Measurements from ENCODE around the genes TLCD5 and TECTA.

DNA sequence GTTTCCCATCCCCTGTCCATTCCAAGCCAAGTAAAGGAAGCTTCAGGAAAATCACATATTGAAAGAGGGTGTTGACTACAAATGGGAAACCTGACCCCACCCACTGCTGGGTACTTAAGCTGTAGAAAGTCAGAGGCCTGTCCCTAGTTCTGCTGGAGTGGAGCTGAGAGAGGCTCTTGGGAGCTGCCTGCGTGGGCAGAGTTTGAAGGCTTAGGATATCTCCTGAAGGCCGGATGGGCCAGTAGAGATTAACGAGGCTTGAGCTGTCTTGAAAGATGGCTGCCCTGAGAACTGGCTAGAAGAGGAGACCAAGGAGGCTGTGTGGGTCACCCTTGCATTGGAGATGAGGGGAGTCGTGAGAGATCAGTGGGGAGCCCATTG is 176.2 kb upstream of the NECTIN1 start:
- RRBS: no CpG with 5 or more reads among the region's 4 CpGs

GRCh38 chr11:119906885-119907820 is 178.2 kb upstream of the NECTIN1 start:
- RRBS: no CpG with 5 or more reads among the region's 13 CpGs

DNA sequence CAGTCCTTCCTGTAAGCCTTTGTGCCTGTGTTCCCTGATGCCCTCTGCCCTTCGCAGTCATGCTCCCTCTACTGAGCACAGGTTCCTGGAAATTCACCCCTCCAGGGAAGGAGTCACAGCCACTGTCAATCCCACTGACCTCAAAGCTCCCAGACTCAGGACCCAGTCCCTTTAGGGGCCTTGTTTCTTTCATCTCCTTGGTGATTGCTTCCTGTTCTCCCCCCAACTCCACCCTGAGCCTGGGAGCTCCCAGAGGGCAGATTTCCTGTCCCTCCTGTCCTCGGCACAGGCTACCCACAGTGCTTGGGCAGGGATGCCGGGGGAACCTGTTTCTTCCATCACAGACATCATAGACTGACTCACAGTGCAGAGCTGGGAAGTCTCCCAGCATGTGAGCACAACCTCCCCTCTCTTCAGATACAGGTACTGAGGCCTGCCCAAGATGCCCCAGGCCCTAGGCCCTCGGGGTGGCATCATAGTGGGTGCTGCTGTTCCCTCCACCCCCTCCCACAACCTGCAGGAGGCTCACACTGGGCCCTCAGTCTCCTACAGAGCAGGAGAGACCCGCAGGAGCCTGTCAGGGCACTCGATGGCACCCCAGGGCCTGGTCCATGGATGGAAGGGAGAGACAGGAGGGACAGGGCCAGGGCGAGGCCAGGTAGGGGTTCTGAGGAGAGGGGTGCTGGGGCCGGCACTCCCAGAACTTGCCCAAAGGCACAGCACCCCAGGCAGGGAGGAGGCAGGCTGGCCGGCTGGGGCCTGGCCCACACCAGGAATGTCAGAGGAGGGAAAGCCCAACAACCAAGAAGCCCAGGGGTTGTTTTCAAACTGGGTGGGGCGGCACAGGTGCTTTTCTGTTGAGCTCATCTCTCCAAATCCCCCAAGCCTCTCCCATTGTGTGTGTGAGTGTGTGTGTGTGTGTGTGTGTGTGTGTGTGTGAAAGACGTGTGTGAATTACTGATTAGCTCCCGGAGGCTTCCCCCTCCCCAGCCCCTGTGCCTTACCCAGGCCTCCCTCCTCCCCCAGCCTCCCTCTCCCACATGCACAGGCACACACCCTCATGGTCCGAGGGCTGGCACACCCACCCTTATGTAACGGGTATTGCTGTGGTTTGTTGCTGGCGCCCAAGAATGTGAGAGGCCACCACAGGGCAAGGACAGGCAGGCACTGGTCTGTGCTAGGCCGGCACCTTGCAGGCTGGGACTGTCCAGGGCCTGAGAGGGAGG is 16.3 kb downstream of the TRIM29 start:
- RRBS: 42% methylated on average over 2 of the region's 16 CpGs

DNA sequence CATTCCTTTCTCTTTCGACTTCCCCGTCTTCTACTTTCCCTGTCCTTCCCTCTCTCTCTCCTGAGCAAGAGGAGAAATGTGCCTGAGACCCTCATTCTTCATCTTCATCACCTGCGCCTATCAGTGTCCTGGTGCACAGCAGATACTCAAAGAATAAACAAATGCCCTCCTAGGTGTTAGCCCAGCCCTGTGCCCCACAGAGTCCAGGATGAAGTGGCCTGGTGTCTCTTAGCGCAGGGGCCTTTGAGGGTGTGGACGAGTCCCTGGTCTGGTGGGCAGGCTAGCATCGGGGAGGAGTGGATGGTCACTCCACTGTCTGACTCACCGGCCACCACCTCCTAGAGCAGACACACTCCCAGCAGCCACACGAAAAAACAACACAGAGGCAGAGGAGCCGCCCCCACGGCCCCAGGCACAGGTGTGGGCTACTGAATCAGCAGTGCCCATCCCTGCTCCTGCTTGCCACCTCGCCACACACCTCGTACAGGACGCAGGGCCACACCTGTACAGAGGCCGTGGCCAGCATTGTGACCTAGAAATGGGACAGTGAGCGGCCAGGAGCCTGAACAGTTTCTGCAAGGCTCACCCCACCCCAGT is 14.1 kb downstream of the TRIM29 start:
- RRBS: no CpG with 5 or more reads among the region's 15 CpGs

DNA sequence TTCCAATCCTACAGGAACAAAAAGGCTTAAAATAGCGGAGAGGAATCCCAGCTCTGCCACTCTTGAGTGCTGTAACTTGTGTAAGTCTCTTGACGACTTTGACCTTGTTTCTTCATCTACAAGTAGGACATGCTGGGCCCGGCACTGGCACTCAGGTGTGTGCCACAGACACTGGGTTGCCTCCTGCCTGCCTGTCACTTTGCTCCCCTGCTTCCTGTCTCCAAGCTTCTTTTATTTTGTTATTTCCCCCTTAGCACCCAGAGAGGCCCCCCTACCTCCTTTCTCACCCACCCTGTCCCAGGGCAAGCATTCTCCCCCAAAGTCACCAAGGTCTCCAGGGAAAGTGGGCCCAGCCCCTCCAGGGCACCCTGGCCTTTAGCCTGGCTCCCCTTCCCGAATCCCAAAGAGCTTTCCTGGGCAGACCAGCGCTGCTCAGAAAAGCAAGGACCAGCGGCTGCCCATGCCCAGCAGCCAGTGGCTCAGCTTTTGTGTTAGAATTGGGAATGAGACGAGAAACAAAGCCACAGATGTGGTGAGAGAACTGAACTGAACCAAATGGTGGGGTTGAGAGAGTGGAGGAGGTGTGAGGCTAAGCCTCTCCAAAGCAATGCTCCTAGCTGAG is 4.5 kb downstream of the TRIM29 start:
- RRBS: no CpG with 5 or more reads among the region's 7 CpGs

DNA sequence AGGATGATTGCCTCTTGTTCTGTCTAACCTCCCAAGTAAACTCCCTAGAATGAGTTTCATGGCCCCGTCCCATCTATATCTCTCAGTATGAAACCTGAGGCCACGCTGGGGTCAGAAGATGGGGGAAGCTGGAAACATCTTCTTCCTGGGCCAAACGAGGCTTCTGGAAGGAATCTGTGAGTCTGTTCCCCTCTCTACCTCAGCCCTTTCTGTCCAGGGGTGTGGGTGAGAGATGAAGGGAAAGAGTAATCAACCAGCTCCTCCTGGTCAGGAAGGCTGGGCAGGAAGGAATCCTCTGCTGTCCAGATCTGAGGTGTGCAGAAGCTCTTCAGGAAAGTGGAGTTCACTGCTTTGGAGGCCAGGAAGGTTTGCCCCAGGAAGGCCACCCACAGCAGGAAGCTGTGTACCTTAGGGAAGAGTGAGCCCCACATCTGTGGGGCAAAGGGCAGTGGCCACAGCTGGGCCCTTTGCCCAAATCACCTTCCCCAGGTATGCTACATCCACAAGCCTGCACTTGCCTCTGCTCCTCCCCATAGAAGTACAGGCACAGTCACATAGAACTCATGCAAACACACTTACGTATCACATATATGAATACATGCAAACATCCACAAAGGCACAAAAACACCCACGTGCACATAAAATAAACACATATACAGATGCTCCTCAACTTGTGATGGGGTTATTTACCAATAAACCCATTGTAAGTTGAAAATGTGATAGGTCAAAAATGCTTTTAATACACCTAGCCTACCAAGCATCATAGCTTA is 2.2 kb downstream of the TRIM29 start:
- RRBS: no CpG with 5 or more reads among the region's 5 CpGs

- RRBS: no CpG with 5 or more reads among the region's 37 CpGs
Observed at GRCh38 chr11:120137125-120137749, 676 bp downstream of the TRIM29 start.

GRCh38 chr11:120230818-120231168 is 9.1 kb upstream of the POU2F3 start:
- RRBS: no CpG with 5 or more reads among the region's 1 CpG

GRCh38 chr11:120271505-120272042 is 31.6 kb downstream of the POU2F3 start:
- RRBS: no CpG with 5 or more reads among the region's 9 CpGs

- RRBS: no CpG with 5 or more reads among the region's 7 CpGs
Observed at GRCh38 chr11:120289403-120289730, 35.7 kb upstream of the TLCD5 start.

DNA sequence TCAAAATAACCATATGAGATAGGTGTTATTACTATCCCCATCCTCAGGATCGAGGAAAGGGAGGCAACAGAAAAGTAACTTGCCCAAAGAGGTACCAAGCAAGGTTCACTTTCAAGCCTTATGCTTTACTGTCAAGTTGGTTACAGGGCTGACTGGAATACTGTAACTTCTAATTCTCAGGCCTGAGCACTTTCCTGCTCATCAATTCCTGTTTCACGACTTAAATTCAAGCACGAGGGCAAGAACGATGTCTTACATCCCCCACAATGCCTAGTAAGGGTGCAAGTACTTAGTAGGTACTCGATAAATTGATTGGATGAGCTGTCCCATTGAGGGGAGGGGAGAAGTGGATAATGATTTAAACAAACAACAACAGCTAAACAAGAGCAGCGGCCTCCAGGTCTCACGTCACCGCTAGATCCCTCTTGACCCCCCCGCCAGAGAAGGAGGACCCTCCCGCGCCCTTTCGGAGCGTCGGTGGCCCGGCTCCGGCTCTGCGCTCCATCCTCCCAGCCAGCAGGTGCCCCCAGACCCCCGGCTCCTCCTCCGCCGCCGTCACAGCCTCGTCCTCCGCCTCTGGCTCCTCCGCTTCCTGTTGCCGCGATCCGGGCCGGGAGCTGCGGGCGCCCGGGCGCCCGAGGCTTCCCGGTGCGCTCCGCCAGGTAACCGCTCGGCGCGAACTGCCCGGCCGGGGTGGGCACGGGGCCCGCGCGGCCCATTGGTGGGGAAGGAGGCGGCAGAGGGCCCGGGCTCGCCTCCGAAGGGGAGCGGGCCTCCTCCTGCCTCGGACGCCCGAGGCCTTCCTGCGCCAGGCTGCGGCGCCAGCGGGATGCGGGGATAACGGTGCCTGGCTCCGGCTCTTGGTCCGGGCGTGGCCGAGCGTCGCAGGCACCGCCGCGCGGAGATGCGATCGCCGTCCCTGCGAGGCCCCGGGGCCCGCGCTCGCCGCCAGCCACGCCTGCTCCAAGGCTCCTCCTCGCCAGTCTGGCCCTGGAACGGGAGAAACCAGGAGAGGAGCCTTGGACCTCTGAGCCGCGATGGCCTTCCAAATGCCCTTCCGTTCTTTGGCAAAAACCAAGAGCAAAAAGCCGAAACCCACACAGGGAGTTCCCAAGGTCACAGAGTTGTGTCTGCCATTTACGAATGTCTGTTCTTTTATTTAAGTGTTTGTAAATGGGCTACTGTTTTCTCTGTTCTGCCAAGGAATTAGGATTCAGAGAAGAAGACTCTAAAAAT is at the start of gene TLCD5:
Gene TLCD5 (plus strand): TSS at position 593 of the 1,236 bp plus-strand sequence.
- RRBS: 2% methylated on average over 40 of the region's 87 CpGs

GRCh38 chr11:120337894-120338327 is 1.7 kb downstream of the ARHGEF12 start:
- RRBS: no CpG with 5 or more reads among the region's 8 CpGs

GRCh38 chr11:120357603-120358533 is 21.7 kb downstream of the ARHGEF12 start:
- RRBS: no CpG with 5 or more reads among the region's 10 CpGs

DNA sequence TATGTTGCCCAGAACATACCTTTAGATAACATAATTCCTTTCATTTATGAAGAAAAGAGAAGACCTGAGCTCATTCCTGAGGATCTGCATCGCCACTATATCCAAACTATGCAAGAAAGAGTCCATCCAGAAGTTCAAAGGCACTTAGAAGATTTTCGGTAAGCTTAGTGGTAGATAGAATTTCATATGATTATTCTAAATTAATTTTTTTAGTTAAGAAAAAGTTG is 65.3 kb upstream of the GRIK4 start:
- RRBS: no CpG with 5 or more reads among the region's 2 CpGs

DNA sequence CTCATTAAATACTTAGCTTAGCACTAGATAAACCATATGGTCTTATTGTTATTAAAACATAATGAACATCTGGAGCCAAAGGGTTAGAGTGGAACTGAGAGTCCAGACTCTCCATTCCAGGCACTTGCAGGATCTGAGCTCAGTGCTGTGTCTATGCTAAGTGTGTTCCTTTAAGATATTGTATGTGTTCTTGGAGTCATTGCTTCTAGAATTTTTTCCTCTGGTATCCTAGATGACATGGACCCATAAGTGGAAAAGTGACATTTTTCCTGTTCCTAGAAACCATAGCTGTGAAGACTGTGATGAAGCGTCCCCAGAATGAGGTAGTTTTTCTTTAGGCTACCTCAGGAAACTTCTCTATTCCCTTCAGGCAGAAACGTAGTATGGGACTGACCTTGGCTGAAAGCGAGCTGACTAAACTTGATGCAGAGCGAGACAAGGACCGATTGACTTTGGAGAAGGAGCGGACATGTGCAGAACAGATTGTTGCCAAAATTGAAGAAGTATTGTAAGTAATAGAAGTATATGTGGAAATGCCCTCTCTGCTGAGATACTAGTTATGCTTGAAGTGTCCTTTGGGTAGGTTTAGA is 64.9 kb upstream of the GRIK4 start:
- RRBS: no CpG with 5 or more reads among the region's 6 CpGs

DNA sequence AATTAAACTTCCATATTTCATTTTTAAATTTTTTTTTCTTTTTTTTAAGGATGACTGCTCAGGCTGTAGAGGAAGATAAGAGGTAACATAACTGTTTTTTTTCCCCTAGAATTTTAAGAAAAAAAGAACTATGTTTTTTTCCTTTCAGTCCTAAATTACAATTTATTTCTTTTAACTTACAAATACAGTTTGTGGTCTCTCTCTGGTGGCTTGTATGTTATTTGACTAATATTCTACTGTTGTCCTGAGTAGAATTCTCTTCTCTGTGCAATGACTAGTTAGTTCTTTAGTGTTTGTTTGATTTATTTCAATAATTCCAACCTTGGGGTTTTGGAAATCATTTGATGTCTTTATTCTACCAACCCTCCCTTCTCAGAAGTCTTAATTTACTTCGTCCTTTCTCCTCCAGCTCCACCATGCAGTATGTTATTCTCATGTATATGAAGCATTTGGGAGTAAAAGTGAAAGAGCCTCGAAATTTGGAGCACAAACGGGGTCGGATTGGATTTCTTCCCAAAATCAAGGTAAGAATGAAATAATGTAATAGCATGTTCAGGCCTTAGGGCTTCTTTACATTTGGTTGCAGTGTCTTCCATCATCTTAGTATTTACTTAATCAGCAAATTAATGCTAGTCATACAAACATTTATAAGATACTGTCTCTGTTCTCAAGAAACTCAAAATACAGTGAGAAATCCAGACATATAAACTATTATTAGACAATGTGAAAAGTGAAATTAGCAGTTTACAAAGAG is 63.5 kb upstream of the GRIK4 start:
- RRBS: no CpG with 5 or more reads among the region's 4 CpGs

DNA sequence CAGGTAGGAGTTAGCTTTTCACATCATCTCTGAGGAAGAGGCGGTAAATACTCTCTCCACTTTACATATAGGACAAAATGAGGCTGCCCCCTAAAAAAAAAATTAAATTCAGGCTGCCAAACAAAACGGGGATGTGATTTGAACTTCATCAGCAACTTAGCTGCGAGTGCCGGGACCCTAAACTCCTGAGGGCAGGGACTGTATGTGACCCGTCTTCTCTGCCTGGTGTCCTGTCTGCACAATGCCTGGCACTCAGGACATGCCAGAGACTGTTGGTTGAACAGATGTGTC is 194.7 kb upstream of the TBCEL start:
- RRBS: no CpG with 5 or more reads among the region's 5 CpGs

DNA sequence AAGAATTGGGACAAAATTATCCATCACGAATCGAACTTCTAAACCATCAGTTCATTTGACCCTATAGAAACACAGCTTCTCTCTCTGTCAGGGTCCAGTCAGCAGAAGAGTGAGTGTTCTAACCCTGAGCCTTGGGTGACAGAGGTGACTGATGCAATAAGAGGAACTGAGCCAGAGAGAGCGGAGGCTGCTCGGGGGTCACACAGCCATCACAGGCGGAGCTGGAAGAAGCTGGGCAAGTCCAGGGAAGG is 184.1 kb upstream of the TBCEL start:
- RRBS: no CpG with 5 or more reads among the region's 5 CpGs

- RRBS: no CpG with 5 or more reads among the region's 2 CpGs
Observed at GRCh38 chr11:121101019-121101397, at the start of gene TECTA. Gene TECTA, plus strand, starts transcription at chr11:121101243.

DNA sequence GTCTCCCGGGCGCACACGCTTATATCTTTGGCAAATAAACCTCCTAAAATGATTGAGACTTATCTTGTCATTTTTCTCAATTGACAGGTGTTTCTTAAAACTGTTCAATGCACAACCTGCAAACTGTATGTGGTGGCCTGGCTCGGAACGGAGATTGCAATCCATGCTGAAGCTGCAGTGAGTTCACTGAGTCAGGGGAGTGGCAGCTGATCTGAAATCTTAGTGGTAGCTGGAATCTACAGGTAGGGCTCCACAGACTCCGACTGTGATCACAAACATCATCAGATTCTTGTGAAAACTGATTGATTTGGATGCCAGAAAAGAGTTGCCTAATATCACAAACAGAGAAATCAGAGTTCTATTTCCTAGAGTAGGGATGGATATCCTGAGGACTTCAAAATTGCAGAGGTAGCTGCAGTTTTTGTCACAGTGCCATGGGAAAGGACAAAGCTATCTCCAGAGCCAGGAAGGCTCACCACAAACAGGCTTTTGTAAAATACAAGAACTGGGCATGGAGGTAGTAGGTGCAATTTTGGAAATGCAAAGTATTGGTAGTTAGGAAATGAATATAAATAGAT is 57.5 kb upstream of the SC5D start:
- RRBS: no CpG with 5 or more reads among the region's 6 CpGs

Data from amniotic epithelial cell (primary cell).